Metanephros (tissue), 2 donors: ENCODE measurements around a stretch of chr6.

- RAMPAGE, long total RNA = no peak
Measured at GRCh38 chr6:166465434-166465909, 82.7 kb upstream of the MPC1 start.

DNA sequence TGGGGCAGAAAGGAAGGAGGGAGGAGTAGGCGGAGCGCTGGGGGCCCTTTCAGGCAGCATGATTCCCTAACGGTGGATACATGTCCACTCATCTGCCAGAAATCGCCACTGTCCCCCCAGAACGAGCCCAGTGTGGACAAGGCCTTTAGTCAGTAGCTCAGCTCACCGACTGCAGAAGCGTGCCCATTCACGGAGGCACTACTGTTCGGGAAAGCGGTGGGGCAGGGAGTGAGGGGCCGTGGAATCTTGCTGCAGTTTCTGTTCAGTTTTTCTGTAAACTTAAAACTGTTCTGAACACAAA lies 87.8 kb upstream of the MPC1 start:
- RAMPAGE, long total RNA = no peak

DNA sequence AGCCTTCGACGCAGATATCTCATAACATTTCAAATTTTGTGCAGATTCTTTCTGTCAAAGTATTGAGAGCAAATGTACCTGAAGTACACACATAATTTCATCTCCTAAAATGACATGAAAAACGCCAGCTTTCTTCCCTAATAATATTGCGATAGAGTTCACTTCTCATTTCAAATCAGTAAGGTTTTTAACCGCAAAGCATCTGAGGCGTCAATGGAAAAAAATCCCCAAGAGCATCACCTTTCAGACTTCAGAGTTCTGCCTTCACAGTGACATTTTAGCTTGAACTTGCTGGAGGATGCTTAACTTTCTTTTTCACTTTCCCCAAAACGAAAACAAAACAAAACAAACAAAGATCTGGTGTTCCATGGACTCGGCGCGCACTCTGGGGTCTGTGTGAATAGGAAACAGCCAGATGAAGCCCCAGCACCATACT lies 44.7 kb downstream of the RAMACL start:
- RAMPAGE, long total RNA = no peak

DNA sequence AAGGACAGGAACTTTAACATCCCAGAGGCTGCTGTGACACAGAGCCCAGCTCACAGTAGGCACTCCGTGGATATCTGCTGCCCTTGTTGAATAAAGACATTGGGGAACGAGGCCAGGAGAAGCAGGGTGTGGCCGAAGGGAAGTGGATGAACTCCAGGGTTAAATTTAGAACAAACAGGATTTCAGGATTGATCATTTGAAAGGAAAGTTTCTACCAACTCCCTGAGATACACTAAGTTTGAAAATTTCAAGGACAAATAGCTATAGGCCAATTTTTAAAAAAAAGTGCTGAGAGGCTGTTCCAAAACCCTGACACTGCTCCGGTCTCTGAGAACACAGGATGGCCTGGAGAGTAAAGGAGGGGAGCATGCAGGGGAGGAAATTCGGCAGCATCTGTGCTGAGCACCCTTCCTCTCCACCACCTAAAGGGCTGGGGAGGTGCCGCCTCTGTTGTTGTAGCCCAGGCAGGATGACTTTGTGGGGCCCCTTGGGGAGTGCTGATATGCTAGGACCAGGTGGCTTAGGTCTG lies 9.6 kb upstream of the RPS6KA2 start:
- RAMPAGE, long total RNA = no peak

DNA sequence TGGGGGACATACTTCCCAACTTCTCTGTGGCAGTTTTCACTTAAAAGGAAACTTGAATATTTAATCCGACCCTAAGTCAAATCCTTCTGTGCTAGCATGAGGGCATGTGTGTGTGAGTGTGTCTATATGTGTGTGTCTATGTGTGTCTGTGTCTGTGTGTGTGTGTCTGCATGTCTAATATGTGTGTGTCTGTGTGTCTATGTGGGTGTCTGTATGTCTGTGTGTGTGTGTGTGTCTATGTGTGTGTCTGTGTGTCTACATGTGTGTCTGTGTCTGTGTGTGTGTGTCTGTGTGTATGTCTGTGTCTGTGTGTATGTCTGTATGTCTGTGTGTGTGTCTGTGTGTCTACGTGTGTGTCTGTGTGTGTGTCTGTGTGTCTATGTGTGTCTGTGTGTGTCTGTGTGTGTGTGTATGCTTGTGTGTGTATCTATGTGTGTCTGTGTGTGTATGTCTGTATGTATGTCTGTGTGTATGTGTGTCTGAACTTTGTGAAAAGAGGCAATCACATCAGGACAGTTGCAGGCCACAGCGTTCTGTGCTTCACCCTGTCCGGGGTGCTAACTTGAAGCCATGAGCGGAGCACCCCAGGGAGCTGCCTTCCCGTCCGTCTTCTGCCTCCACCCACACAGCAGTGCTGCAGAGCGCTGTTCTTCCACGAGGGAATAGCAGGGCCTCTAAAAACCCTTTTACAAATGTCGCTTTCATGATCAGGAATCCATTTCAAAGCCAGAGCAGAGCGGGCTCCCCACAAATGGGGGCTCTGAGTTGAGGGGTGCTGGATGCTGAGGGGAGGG lies 131.7 kb downstream of the RNASET2 start:
- RAMPAGE, long total RNA = no peak

GRCh38 chr6:166898744-166899249 lies 57.6 kb downstream of the RNASET2 start:
- RAMPAGE, long total RNA = no peak

DNA sequence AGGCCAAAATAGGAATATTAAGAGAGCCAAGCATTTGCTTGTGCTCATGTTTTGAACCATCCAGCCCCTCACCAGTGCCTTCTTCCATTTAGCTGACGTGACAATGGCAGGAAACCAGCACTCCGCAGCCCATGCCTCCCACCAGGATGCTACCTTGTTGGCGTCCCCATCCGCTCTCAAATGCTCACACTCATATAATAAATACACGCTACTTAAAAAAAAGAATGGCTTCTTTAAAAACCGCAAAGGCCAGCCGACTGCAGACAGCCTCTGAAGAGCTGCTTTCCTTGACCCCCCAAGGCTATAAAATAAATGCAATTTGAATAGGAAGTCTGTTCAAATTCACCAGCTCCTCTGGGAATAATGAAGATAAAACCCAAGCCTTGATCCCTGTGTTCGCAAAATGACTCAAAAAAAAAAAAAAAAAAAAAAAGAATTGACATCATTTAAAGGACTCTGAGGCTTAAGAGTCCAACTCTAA lies 29.0 kb downstream of the RNASET2 start:
- RAMPAGE, long total RNA = no peak

- RAMPAGE, long total RNA = no peak
Measured at GRCh38 chr6:166998075-166998534, 1.1 kb upstream of the CEP43 start.

DNA sequence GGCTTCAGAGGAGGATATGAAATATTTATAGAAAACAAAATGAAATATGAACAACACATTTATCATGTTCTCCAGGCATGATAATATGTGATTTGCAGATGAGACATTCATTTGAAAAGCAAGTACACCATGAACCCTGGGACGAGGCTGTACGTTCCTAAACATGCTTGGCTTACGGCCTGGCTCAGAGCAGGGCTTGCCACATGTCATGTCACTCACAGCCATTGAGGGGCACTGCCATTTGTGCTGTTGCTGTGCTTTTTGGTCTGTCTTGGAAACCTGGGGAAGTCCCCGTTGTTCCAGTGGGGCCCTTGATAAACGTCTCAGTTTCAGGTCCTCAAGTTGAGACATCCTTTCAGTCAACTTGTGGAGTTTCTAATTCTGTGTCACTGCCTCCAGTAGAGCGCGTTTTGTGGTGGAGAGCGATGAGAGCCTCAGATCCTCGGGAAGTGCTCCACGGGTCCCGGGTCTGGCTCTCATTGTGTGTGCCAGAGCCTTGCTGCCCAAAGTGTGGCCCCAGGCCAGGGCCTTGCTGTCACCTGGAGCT lies 43.1 kb upstream of the CCR6 start:
- RAMPAGE, long total RNA = no peak

DNA sequence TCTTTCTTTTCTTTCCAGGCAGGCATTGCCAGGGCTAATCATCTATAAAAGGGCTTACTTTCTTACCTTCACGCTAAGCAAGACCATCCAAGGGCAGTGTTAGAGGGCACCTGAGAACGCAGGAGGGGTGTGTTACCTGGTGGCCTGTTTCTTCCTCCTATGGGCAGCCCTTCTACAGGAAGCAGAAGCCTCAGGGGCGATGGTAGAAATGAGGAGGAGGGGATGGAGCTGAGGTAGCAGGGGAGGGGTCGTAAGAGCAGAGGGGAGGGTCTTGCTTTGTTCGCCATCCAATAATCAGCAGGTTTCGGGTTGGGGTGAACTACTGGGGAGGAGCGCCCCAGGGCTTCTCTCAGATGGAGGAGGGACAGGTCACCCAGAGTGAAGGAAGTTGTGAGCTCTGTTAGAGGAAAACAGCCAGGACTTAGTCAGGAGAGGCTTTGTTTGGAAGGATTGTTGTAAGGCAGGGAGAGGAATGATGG lies 1.5 kb upstream of the CCR6 start:
- RAMPAGE, long total RNA = no peak

DNA sequence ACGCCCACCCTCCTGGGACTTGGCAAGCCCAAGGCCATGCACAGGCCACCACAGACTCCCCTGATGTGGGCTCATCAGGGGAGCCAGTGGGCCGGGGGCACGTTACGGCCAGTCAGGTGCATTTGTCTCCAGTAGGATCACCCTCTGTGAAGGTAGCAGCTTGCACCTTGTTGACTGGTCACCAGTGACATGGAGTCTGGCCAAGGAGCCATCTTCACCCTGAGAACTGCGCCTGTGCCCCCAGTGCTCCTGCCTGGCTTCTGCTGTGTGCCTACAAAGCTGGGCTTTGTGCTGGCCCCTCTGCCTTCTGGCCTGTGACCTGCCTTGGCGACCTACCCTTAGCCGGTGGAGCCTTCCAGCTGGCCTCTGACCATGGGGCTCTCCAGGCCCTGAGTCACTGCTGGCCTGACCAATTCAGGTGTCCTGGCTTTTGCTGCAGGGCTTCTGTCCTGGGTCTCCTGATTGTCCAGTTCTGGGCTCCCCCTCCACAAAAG lies 14.1 kb upstream of the UNC93A start:
- RAMPAGE, long total RNA = no peak

GRCh38 chr6:167310225-167310495 lies 14.7 kb upstream of the TTLL2 start:
- RAMPAGE, long total RNA = no peak

DNA sequence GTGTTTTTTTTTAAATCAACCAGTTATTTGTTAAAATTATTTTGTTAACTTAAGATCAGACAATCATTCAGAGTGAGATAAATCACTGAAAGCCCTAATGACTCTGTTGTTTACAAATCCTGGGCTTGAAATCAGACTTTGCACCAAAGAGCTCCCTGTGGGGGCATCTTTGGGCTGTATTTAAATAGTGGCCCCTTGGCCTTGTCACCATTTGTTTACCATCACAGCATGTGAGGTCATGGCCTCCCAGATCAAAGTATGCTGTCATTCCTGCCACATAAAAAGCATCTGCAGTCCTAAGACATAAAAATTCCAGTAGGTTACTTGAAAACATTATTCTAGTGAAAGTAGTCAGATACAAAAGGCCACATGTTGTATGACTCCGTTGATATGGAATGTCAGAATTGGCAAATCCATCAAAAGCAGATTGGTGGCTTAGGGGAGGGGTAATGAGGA lies 17.2 kb downstream of the TTLL2 start:
- RAMPAGE, long total RNA = no peak

- RAMPAGE, long total RNA = no peak
Measured at GRCh38 chr6:167491696-167492052, 166.8 kb downstream of the TTLL2 start.

- RAMPAGE, long total RNA = no peak
Measured at GRCh38 chr6:167496167-167496616, 171.3 kb downstream of the TTLL2 start.

DNA sequence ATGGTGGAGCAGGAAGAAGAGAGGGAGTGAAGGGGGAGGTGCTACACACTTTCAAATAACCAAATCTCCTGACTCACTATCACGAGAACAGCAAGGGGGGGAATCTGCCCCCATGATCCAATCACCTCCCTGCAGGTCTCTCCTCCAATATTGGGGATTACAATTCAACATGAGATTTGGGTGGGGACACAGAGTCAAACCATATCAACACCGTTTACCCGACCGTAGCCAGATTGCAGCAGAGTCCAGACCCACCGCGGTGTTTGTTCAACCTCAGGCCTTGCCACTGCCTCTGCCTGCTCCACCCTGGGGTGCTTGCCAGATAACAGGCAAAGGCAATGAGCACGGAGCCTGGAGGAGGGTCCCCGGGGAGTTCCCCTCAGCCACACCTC lies 142.2 kb upstream of the AFDN start:
- RAMPAGE, long total RNA = no peak

GRCh38 chr6:167761165-167761748 lies 65.5 kb upstream of the AFDN start:
- RAMPAGE, long total RNA = no peak

GRCh38 chr6:167792089-167792519 lies 34.6 kb upstream of the AFDN start:
- RAMPAGE, long total RNA = no peak

DNA sequence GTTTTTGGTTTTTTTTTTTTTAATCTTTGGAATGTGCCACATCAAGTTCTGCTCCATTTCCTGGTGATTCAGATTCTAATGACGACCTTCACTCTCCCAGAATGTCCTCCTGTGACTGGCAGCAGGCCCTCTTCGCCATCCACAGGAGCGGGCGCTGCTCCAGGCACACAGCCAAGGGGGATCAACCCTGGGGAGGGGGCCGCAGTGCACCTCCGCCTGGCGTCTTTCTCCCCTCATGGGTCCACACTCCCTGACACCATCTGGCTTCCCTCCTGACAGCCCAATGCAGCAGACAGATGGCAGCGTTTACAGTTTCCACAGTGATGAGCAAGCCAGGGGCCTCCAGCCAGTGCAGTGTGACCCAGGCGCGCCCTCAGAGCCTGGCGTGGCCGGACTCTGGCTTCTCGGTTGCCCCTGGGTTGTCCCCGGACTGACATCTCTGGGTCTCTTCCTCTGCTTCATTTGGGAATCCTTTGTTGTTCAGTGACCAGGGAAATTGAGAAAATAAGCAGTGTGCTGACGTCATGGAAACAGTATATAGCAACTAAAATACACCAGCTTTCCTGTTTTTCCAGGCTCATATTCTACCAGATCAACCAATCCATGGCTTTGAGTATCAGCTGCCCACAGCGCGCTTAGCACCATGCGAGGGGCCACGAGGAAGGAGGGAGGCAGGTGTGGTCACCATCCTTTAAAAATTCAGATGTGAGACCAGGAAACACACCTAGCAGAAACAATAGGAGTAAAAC lies 27.3 kb upstream of the AFDN start:
- RAMPAGE, long total RNA = no peak

GRCh38 chr6:167832880-167833517 lies 6.3 kb downstream of the AFDN start:
- RAMPAGE, long total RNA = no peak